Helper T cell (primary cell): ENCODE measurements around a stretch of chr15.

GRCh38 chr15:68775220-68775942 is 45.3 kb downstream of the ANP32A start:
- PRO-cap, 2 experiments, result no peak in any of the 2 experiments

- PRO-cap, 2 experiments, result peak in 2 of 2 experiments; most common plus-strand start chr15:68818592 (in 2); most common minus-strand start chr15:68818458 (in 1)
These were observed 2.0 kb downstream of the ANP32A start for GRCh38 chr15:68818349-68819370.

DNA sequence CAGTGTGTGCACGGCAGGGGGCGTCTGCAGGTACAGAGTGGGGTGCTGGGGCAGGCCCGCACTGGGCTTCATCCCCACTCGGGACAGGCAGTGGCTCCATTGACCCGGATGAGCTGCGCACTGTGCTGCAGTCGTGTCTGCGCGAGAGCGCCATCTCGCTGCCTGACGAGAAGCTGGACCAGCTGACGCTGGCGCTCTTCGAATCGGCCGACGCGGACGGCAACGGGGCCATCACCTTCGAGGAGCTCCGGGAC is 16.9 kb downstream of the NOX5 start:
- PRO-cap, 2 experiments, result no peak in any of the 2 experiments

GRCh38 chr15:69081867-69082548 is 67.5 kb downstream of the NOX5 start:
- PRO-cap, 2 experiments, result no peak in any of the 2 experiments

DNA sequence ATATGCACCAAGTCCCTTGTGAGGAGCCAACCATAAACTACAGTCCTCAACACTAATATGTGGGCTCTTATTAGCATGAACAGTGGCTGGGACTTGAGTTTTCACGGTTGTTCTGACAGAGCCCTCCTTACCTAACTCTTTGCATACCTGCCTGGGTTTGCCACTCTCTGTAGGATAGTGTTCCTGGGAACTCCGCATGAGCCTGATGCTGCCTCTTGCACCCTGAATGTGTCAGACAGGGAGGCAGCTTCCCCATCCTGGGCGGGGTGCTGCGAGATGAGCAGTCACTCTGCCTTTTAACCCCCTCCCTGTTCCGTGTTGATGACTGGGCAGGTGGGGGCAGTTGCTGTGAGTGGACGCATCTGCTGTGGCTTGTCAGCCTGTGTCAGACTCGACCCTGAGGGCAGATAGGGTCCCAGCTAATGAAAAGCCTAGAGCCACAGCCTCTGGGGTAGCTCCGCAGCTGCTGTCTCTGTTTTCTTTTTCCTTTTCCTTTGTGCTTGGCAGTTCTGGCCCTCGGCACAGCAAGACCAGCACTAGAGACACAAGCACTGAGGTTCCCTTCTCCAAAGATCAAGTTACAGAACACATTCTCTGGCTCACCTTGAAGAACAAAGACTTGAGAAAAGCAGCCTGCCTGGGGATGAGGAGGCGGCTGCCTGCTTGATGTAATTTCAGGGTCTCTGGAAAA is 43.1 kb upstream of the GLCE start:
- PRO-cap, 2 experiments, result no peak in any of the 2 experiments

DNA sequence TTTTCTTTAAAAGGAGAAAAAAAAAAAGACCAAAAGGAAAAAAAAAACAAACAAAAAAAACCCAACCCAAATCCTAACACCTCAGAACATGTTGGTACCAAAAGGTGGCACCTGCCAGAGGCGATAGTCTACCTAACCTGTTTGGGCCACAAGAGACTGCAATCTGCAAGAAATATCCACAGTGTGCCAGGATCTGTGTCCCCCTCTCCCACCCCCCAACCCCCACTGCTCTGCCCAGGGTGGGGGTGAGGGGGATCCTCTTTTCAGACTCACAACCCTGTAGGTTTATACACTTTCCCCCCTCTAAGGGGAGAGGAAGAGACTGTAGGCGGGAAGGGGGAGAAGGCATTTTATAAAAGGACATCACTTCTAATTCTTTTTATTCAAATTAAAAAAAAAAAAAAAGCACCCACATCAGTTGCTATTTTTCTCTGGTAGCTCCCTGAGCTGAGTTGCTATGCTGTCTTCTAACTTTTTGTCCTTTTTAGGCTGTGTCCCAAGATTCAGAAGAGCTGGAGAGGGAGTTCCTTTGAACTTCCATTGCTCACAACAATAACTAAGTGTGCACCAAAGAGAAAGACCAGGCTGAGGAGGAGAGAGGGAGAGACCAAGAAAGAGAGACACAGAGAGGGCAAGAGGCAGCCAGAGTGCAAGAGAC is 49.0 kb downstream of the TLE3 start:
- PRO-cap, 2 experiments, result no peak in any of the 2 experiments

DNA sequence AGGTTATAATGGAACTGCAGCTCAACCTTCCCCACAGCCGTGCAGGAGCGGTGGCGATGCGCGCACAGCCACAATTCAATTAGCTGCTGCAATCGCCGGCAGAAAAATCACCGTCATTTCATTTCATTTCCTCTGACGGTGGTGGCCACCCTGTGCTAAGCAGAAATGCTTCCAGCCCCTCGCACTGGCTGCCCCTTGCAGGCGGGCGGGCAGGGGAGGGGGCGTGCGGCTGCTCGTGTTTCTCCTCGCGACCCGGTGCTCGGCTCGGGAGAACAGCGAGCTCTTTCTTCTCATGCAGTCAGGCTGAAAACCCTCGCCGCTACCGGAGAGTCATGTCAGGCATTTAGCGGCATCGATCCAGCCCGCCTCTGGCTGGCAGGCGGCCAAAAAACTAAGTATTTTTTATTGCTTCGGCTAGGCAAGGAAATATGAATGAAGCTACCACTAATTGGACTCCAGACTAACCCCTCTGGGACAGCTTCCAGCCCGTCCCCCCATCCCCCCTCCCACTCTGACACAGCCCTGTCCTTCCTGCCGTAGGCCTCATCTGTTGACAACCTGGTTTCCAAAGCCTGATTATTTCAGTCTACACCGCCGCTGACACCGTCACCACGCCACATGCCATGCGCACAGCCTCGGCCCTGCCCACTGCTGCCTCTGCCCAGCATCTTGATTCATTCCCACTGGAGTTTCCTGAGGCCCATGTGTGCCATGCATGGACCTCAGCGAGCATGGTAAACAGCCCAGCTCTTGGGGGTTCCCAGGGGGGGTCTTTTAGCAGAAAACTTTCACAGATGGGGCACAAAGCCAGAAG is 35.3 kb downstream of the TLE3 start:
- PRO-cap, 2 experiments, result no peak in any of the 2 experiments

- PRO-cap, 2 experiments, result no peak in any of the 2 experiments
These were observed 30.4 kb downstream of the TLE3 start for GRCh38 chr15:70067100-70068030.

GRCh38 chr15:70081725-70082394 is 15.9 kb downstream of the TLE3 start:
- PRO-cap, 2 experiments, result no peak in any of the 2 experiments

DNA sequence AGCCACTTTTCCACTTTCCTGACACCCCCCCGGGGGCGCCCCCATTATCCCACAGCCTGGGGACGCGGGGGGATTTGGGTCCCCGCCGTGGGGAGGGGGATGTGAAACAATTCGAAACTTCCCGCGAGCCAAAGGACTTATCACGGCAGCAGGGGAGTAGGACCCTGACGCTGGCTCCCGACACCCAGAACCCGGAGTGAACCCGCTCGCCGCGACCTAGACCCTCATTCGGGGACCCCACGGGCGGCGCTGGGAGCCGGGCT is 2.1 kb downstream of the TLE3 start:
- PRO-cap, 2 experiments, result no peak in any of the 2 experiments

GRCh38 chr15:70098493-70099472 is 1.1 kb upstream of the TLE3 start:
- PRO-cap, 2 experiments, result peak in 2 of 2 experiments; most common plus-strand start chr15:70098663 (in 2); most common minus-strand start chr15:70099252 (in 1)

DNA sequence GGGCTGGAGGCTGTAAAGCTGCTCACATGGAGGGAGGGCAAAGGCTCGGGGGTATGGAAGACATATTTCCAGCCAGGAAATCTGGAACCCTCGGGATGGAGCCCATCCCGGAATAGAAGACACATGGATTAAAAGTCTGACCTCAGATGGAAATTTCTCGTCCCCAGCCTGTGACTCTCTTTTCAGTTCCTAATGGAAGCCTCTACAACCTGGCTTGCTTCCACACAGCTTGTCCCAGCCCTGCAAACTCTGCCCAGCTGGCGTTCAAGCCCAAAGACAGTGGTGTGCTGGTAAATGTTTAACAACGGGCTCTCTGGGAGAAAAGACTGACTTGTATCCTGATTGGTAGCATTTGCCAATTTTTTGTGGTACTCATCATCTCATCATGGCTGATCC is 35.6 kb upstream of the TLE3 start:
- PRO-cap, 2 experiments, result no peak in any of the 2 experiments

DNA sequence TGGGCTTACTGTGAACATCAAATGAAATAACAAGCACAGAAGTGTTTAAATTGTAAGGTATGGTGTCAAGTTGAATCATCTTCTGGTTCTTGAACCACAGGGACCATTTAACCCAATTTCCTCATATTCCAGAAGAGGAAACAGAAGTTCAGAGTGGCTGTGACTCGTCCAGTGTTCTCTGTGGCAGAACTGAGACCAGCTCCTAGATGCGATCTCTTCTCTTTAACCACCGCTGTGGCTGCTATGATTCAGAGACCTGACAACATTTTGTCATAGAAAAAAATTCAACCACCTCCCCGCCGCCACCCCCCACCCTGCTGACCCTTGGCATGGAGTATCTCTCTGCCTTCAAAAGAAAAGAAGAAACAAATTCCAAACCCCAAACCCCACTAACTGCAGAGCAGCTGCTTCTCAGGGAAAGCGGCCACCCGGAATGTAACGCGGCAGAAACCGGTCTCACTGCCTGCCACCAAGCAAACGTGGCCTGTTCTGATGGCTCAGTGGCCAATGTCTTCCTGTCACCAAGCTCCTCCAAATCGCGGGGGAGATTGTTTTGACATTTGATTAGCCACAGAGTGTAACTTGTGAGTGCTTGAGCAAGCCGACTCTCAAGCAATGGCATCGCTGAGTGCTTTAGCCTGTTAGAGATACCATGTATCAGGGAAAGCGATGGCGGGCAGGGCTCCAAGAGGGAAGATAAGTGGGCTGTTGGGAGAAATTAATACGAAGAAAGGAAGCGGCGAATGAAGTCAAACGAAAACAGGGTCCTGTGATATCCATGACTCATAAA is 44.7 kb upstream of the TLE3 start:
- PRO-cap, 2 experiments, result no peak in any of the 2 experiments

DNA sequence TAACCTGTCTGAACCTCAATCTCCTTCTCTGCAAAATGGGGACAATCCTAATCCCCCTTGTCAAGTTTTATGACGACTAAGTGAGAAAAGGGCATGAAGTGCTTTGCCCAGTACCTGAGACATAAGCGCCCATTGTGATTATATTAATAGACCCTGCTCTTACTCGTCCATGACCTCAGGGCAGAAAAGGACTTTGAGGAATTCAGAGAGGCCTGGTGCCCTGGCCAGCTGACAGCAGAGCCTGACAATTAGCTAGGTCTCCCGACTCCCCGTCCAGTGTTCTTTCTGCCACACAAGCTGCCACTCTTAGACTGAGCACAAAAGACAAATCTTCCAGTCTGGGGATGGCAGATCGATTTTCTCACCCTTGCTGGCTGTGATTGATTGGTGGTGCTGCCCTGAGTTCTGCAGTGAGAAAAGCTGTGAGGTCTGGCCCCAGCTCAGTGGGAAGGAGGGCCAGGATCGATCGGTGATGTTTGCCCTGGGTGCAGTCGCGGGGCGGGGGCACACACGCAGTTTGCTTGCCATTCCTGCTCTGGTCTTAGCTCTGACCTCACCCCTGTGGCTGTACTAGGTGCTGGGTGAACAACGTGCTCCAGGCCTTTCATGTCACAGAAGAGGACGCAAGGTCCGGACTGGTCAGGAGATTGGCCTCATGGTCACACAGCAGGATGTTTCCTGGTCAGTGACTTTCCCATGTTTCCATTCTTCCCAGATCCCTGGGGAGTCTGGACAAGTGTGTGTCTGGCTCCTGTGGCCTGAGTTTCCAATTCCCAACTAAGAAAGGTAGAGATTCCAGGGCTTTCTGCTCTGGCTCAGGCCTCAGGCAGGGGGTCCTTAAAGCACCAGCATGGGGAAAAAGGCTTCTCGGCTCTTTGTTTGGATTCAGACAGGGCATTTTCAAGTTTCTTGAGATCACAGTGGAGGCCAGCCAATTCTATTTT is 67.4 kb upstream of the TLE3 start:
- PRO-cap, 2 experiments, result no peak in any of the 2 experiments

- PRO-cap, 2 experiments, result peak in 2 of 2 experiments; most common plus-strand start chr15:70258866 (in 1); most common minus-strand start chr15:70258681 (in 1)
These were observed 160.9 kb upstream of the TLE3 start for GRCh38 chr15:70258305-70259423.

- PRO-cap, 2 experiments, result no peak in any of the 2 experiments
These were observed 230.7 kb upstream of the TLE3 start for GRCh38 chr15:70328382-70328761.

GRCh38 chr15:70487394-70487963 is 275.9 kb downstream of the UACA start:
- PRO-cap, 2 experiments, result no peak in any of the 2 experiments

GRCh38 chr15:70504037-70505200 is 258.9 kb downstream of the UACA start:
- PRO-cap, 2 experiments, result peak in 1 of 2 experiments; most common minus-strand start chr15:70504878 (in 1)

GRCh38 chr15:70509096-70509821 is 254.1 kb downstream of the UACA start:
- PRO-cap, 2 experiments, result no peak in any of the 2 experiments

DNA sequence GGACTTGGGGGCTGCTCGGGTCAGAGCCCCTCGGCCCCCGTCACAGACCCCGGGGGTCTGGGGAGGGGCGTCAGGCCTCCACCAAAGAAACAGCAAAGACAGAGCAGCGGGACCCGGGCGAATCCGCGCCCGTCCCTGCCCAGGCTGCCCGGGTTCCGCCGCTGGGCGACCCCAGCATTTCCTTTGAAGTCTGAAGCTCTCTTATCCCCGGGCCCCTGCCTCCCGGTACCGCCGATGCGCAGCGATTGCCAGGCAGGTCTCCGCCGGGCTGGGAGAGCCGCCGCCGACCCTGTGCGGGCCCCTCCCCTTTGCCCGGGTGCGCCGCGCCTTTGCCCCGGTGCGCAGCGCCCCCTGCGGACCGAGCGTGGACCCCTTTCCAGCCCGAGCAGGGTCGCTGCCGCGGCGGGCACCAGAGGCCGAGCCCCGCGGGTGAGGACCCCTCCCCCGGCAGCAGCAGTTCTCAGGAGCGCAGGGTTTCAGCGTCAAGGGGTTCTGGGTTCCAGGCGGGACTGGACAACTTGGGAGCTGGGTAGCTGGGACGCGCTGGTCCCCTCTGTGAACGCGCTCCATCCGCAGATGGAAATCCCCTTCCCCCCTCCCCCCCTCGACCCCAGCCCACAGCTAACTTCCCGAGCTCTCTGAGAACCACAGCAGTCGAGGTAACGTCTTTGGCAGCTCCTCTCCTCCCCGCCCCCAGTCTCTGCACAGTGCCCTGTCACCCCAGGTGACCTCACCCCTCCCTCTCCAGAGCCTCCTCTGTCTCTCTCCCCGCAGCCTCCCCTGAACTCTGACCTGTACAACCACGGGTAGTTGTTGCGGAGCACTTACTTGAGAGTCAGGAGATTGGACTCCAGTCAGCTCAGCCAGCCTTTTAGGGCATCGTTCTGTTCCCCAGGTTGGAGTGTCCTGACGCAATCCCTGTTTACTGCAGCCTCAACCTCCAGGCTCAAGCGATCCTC is 178.0 kb downstream of the UACA start:
- PRO-cap, 2 experiments, result no peak in any of the 2 experiments